ENCODE measurements around the gene GINS3.

DNA sequence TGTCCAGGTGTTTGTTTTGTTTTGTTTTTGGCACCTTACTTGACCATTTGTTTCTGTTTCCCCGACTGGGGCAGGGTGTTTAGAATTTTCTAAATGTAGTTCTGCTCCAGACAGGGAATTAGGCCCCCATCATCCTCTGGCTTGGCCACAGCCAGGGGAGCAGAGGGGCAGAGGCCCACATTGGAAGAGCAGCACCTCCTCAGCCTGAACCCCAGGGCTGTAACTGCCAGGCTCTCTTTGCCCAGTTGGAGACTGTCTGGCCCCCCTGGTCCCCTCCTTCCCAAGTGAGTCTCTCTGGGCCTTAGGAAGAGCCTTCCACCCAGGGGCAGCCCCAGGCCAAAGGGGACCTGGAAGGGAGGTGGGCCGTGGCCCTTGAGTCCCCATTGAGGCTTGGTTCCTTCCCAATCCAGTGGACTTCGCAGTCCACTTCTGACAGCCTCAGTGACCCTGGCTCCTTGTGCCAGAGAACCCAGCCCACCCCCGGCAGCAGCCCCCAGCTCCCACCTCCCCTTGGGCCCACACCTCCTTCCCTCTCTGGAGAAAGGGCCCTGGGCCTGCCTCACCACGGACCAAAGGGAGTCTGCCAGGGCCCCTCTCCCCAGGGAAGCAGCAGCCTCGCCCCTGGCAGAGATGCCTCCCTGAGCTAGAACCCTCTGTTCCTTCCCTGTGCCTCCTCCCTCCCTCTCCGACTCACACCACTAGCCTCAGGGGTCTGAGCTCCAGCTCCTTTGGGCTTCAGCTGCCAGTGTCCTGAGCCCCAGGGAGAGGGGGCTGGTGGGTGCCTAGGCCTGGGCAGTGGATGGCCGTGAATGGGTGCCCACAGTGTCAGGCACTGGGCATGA is 20.2 kb downstream of the MMP15 start:
- PRO-cap, 2 experiments = no peak in any of the 2 experiments

GRCh38 chr16:58236371-58236865 is 13.3 kb upstream of the CCDC113 start:
- PRO-cap, 2 experiments = peak in 2 of 2 experiments; most common minus-strand start chr16:58236539 (in 1)

DNA sequence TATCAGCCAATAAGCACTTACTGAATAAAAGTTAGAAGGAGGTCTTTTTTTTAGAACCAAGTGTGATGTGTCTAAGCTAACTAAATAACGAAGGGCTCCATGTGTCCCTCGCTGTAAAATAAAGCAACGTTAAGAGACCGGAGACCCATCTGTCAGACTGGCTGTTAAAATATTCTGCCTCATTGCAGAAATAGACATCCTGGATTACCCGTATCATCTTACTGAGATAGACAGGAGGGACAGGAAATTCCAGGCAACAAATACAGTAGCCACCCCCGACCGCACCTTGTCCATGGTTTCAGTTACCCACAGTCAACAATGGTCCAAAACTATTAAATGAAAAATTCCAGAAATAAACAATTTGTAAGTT is 23.4 kb upstream of the PRSS54 start:
- PRO-cap, 2 experiments = no peak in any of the 2 experiments

- PRO-cap, 2 experiments = peak in 2 of 2 experiments; most common plus-strand start chr16:58392891 (in 1); most common minus-strand start chr16:58392769 (in 1)
These were observed at the start of gene GINS3 for GRCh38 chr16:58392127-58393189. Gene GINS3 (plus strand): TSS chr16:58392471.

DNA sequence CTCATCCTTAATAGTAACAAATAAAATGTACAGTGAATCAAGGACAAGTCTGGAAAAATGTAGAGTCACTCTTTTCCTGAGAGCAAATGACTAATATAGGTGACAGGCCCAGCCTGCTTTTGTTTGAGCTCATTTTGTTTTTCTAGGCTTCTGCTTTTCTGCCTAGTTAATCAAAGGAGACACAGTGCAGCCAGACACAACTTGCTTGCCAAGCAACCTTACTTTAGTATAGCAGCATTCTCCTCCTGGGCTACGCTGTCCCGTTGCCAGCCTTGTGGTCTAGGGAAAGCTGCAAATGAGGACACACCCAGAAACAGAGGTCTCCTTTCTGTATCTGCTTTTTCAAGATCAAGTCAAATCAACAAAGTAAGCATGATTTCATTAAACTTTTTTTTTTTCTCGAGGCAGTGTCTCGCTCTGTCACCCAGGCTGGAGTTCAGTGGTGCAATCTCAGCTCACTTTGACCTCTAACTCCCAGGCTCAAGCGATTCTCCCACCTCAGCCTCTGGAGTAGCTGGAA is 17.1 kb downstream of the GINS3 start:
- PRO-cap, 2 experiments = no peak in any of the 2 experiments

DNA sequence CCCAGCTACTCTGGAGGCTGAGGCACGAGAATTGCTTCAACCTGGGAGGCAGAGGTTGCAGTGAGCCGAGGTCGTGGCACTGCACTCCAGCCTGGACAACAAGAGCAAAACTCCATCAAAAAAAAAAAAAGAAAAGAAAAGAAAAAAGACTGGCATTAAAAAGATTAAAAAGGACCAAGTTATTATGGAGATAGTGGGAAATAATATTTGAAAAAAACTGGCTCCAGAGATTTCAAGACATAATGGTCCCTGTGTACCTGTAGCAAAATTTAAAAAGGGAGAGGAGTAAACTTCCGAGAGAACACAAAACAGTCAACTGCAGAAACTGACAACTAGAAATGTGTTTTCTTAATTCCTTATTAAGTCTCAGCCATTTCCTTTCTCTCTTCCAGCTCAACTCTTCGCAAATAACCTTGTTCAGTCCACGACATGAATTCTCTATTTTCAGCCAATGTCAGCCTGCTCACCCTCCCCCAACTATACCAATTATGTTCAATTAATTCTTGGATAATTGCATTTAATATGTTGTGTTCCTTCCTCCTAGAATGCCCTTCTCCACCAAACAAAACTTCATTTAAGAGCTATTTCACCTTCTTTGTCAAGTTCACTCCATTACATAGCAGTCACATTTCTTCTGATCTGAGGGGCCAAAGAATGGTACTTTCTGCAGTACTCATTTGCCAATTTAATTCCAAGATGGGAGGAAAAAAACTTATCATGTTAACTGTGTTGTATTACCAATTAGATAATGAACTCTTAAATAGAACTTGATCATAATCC is 15.5 kb downstream of the SETD6 start:
- PRO-cap, 2 experiments = no peak in any of the 2 experiments

DNA sequence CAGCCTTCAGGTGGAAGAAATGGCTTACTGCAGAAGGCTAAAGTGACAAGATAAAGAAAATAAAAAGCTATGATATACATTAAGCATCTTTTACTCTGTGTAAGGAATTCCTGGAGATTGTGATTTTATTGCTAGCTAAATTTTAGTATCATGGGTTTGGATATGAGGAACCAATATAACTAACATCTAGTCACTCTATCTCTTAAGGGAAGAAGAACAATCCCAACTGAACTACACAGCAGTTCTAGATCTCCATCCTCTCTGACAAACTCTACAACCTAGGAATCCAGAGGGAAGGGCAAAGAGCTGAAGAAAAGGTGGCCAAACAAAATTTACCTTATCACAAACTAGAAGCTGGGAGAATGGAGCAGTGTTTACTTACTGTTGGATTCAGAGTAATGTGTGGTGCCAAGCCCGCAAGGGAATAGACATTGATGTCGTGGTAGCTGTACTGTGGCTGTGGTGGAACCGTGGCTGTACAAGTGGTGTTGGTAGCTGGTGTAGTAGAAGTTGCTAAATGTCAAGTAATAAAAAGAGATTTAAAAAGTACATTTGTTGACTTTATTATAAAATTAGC is 29.8 kb downstream of the SETD6 start:
- PRO-cap, 2 experiments = no peak in any of the 2 experiments

- PRO-cap, 2 experiments = no peak in any of the 2 experiments
These were observed 8.5 kb upstream of the CNOT1 start for GRCh38 chr16:58638115-58638527.

GRCh38 chr16:58755980-58756268 is 21.8 kb upstream of the GOT2 start:
- PRO-cap, 2 experiments = no peak in any of the 2 experiments

- PRO-cap, 2 experiments = no peak in any of the 2 experiments
These were observed 1469.7 kb upstream of the GOT2 start for GRCh38 chr16:60203777-60204204.

- PRO-cap, 2 experiments = no peak in any of the 2 experiments
These were observed 163.4 kb downstream of the CDH8 start for GRCh38 chr16:61872752-61873224.

DNA sequence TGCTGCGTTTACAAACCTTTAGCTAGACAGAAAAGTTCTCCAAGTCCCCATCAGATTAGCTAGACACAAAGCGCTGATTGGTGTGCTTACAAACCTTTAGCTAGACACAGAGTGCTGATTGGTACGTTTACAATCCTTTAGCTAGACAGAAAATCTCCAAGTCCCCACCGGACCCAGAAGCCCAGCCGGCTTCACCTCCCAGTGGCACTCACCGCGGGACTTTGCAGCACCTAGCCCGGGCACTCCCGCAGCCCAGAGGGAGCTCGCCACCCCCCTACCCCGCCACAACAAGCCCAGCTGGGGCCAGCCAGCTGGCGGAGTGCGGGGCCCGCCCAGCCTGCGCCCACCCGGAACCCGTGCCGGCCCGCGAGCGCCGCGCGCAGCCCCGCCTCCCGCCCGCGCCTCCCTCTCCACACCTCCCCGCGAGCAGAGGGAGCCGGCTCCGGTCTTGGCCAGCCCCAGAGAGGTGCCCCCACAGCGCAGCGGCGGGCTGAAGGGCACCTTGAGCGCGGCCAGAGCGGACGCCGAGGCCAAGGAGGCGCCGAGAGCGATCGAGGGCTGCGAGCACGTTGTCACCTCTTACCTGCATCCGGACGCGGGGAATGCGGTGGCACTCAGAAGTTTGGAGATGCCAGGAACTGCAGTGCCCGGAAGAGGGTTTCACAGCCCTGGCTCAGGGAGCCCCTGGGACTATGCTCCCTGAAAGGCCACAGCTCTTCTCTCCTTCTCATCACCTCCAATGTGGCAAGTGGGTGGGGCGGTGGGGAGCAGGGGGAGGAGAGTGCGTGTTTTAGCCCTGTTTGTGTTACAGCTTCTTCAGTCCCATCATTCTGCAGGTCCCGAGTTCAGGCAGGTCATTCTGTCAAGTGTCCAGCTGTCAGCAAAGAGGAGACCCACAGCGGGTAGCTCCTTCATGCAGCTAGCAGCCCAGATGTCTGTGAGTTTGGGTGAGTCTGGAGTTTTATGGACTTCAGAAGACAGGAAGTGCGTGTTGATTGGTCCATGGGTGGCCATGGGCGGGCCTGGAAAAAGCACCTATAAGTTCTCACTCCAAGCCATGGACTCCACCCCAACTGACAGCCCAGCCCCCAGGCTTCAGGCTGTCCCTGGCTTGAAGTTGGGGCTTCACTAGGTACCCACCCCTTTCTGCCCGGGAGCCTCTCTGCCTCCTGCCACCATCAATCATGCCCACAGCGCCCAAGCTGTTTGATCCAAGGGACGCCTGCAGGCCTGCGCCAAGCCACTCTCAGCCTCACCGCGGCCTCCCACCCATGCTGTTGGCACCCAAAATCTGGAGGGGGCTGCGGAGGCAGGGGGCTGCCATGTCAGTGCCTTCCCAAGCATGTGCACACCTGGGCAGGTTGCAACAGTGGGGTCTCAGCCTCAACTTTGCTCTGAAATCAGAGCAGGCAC is 1504.2 kb downstream of the CDH11 start:
- PRO-cap, 2 experiments = peak in 1 of 2 experiments; most common plus-strand start position 1,131 of the sequence (in 1); most common minus-strand start position 741 of the sequence (in 1)

GRCh38 chr16:65118252-65118470 is 3.7 kb downstream of the CDH11 start:
- PRO-cap, 2 experiments = no peak in any of the 2 experiments

DNA sequence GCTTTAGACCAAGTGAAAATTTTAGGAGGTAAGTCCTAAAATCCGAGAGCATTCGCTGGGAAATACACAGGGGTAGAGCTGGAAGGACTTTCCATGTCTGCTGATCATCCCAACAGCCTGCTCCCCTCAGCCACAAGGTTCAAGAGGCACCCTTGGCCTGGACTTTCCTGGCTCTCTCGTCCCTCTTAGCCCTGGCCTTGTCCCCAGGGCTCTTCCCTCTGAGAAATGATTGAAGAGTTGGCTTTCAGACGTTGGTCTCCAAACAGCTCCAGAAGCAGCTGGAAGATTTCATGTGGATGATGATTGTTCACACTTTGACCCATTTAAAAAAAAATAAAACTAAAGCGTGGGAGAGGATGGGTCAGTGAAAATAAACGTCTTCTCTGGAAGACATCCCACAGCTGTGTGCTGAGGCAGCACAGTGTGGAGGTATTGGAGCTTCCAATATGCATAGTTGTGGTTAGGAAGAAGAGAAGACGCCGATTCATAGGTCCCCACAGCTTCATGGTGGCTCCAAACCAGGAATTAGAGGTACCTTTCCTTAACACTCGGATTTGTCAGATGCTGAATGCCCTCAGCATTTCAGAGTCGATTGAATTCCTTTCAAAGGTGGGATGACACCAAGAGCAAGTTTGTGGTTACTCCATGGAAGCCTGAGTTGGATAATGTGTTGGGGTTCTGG is 54.8 kb upstream of the CDH11 start:
- PRO-cap, 2 experiments = no peak in any of the 2 experiments

DNA sequence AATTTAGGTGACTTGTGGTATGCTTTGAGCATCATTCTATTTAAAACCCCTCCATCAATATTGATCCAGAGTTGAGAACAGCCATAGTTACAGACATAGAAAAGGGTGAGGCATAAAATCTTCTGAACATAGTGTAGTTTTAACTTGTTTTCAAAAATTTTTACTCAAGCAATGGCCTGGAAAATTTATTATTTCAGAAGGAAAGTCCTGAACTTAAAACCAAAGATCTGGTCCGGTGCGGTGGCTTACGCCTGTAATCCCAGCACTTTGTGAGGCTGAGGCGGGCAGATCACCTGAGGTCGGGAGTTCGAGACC is 66.0 kb upstream of the CDH11 start:
- PRO-cap, 2 experiments = no peak in any of the 2 experiments

DNA sequence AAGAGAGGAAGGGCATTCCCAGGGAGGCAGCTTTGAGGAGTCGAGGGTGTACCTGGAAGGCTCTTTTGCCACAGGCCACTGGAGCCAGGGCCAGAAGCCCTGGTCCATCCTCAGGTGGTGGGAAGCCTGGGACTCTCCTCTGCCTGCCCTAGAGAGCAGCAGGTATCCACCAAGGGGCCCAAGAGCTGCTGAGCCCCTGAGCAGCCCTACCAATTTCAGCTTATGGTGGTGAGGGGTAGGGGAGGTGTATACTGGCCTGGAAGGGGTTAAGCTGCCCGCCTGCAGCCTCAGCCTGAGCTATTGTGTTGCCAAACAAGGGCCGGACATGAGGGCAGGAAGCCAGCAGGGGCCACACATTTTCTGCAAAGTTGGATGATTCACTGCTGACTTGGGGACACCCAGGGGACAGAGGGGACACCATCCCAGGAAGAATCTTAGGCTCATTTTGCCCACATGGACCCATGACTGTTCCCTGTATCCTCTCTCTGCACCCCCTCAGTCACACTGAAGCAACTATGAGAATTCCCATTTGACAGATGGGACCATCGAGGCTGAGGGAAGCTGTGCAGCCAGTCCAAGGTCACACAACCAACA is 1.8 kb downstream of the CDH5 start:
- PRO-cap, 2 experiments = no peak in any of the 2 experiments

DNA sequence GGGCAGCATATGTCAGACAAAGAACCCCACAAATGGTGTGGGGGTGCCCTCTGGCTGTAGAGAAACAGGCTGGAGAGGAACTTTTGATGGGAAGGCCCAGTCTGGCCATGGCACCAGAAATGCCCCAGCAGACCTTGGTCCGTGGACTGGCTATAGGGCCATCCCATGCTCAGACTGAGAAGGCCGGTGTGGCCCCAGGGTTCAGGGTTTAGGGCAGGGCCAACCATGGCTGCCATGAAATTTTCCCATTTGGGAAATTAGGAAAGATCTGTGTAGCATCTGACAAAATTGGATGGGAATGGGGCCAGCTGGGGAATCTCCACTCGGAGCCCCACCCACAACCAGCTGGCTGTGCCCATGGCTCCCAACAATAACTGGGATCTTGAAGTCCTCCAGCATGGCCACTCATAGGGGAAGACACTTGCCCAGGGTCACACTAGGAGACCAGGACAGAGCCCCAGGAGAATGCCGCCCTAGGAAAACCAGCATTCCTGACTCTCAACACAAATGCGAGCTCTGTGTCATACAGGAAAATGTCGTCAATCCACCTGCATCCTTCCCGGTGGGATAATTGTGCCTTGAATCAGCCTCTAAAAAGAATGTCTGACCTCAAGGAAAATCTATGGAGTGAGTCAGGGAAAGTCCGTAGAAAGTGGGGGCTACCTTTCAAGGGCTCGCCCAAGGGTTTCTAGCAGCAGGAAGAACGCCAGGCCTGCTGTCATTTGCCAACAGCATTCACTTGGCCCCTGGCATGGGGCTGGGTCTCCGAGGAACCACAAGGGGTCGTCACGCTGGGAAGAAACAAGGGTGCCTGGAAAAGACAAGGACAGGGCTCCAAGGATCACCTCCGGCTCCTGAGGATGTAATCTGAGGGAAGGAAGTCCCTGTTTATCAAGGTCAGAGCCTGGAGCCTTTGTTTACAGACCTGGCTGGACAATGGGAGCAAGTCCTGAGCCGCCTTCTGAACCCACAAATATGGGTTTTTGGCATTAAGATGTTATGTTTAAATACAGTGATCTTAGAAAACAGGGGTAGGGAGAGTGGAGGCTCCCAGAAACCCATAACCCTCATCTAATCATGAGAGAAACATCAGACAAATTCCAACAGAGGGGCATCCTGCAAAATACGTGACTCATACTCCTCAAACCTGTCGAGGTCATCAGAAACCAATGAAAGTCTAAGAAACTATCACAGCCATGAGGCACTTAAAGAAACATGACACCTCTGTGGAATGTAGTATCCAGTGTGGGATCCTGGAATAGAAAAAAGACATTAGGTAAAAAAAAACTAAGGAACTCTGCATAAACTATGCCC is 15.9 kb downstream of the CDH5 start:
- PRO-cap, 2 experiments = no peak in any of the 2 experiments

DNA sequence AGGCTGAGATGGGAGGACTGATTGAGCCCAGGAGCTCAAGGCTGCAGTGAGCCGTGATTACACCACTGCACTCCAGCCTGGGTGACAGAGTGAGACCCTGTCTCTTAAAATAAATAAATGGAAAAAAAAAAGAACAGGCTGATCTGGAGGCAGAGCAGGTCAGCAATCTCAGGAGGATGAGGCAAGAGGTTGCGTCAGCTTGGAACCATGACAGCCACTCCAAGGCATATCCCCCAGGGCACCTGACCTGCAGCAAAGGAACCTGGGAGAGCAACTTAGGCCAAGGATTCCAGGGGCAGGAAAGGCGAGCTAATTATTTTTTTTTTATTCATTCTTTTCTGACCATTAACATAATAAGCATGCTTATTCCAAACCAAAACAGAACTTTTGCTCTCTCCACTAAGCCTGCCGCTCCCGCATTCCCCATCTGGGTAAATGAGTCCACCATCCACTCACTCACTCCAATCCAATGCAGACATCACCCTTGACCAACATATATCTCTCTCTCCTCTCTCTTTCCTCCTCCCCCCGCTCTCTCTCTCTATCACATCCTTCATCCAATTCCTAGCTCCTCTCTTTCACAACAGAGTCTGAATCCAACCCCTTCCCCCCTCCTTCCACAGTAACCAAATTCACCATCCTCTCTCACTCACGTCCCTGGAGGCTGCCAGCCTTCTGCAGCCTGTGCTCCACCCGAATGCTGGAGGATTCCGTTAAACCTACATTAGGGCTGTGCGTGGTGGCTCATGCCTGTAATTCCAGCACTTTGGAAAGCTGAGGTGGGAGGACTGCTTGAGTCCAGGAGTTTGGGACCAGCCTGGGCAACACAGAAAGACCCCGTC is 47.5 kb downstream of the TK2 start:
- PRO-cap, 2 experiments = no peak in any of the 2 experiments

- PRO-cap, 2 experiments = peak in 1 of 2 experiments; most common plus-strand start chr16:66551619 (in 1); most common minus-strand start chr16:66551516 (in 1)
These were observed 1.1 kb upstream of the CKLF start for GRCh38 chr16:66551120-66551793.

DNA sequence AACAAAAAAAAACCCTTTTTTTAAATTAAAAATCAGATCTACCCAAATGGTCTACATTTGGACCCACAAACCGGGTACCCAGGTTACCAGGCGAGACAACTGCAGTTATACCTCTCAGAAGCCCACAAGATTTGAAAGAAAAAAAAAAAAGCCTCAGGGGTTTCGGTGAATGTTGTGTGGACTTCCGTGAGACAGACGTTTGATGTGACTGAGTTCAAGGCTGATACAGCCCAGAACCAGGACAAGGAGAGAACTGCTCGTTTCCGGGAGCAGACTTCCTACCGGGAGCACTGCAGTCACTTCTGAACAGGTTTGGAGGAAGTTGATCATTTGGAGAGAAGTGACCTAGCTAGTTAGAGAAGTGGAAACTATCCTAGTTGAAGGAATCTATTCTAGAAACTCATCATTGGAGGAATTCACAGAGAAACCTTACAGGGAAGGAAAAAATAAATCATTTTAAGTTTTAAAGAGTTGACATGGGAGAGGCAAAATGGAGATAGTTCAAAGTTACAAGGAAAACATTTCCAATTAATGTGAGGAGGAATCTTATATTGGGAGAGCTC is 875 bp downstream of the CKLF start:
- PRO-cap, 2 experiments = peak in 2 of 2 experiments; most common plus-strand start position 233 of the sequence (in 2); most common minus-strand start position 201 of the sequence (in 1)